Smooth muscle cell (in vitro differentiated cells): ENCODE data around the gene NUP155.

DNA sequence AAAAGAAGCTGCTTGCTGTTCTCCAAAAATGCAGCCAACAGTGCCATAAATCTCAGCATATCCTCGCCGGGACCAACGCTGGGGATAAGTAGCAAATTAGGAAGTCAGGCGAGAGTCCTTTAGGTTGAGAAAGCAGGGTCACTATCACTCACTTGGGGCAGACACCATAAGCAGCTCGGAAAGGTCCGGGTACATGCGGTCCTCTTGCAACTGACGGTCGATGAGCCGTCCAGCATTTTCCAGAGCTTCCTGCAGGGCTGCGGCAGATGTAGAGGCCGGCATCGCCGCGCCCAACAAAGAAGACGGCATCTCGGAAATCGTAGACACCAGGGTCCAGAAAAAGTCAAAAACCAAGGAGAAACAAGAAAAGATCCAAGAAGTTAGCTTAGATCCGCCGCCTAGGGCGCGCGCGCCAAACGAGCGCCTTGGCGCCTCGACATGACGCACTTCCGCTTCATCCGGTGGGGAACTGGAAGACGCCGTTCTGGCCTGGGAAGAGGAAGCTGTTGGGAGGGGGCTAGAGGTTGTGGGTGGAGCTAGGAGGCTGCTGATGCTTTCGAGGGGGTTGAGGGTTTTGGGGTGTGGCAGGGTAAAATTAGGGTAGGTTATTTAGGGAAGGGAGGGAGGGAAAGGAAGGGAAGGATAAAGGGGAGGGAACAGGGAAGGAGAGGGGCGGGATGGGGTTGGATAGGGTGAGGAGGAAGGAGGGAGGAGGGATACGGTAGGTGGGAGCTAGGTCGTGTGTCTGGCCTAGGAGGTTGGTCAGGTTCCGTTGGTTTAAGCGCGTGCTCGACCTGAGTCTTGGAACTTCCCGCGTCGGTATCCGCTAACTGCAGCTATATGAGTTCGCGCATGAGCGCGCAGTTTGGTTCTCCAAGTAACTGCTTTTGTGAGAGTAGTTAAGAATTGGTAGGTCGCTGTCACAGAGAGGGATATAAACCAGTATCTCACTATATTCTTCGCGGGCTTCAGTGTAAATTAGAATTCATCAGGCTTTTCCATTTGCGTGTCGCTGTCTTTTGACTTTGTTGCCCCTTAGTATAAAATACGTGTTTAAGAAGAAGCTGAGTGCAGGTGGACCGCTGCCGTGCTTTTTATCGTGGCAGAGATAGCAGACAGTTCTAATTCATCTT, at the start of gene NUP155:
Gene NUP155 (minus strand): TSS at position 438 of the 1,133 bp plus-strand sequence.
- RAMPAGE, long total RNA: start-site peak on the minus strand centred at position 414 of the sequence, 54 bp wide, 357 and 311 reads in 2 replicates

GRCh38 chr5:37620266-37620941, 219.4 kb downstream of the GDNF start:
- RAMPAGE, long total RNA: no peak

DNA sequence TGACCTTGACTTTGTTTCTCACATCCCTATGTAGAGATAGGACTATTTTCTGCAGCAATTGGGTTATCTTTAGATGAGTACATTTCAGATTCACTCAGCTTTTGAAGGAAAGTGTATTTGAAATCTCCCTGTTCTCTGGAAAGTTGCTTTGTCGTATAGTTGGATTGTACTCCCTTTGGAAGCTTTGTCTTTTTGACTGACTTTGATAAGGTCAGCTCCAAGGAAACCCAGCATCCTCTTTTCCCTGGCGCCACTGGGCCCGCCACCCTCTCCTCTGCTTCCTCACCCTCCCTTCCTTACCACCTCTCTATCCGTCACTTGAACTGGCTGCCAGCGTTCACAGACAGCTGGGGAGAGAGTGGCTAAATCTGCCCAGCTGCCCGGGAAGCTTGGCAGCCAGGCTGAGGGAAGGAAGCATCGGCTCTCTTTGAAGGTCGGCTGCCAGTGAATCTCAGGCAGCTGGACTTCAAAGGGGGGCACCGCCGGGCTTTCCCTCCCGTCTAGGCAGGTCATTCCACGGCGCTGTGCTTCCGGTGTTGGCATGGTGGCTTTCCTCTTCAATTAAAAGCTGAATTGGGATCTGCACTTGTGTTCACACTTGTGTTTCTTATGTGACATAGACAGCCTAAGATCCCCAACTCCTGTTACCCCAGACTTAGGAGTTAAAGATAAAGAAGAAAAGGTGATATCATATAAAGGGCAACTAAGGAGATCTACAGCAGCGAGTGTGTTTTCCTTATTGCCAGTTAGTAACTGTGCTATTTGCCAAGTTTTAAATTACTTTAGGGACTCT, 174.0 kb downstream of the GDNF start:
- RAMPAGE, long total RNA: no peak

DNA sequence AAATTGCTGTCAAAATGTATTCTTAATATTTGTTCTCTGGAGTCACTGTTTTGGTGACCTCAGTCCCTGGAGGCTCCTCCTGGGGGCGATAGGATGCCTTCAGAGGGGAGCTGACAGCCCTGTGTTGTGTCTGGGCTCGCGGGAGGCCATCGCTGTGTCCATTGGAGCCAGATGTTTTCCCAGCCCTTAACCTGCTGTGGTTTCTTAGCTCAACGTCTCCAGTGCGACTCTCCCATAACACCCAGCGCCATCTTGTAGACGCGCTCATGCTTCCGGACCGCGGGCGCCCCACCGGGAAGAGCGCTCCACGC, 112.2 kb upstream of the GDNF start:
- RAMPAGE, long total RNA: no peak

DNA sequence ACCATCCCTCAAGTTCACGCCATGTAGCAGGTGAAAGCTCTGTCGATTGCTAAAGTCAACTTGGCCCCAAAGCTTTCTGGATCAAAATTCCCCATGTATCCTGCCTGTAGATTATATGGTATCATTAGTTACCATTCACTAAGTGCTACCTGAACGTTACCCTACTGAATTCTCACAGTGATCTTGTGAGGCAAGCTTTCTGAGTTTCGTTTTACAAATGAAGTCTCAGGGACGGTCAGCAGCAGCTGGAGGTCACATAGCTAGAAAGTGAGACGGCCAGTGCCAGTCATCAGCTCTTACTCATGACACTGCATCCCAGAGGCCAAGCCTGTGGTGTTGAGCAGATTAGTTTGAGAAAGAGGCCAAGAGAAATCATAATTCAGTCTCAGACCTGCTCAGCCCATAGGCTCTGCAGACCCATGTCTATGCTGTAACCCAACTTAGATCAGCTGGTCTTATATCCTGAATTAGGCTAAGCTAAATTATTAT, 95.8 kb upstream of the EGFLAM start:
- RAMPAGE, long total RNA: no peak

GRCh38 chr5:38364873-38365415, 106.6 kb downstream of the EGFLAM start:
- RAMPAGE, long total RNA: no peak

- RAMPAGE, long total RNA: no peak
These were observed 70.7 kb downstream of the LIFR start for GRCh38 chr5:38485751-38486146.

DNA sequence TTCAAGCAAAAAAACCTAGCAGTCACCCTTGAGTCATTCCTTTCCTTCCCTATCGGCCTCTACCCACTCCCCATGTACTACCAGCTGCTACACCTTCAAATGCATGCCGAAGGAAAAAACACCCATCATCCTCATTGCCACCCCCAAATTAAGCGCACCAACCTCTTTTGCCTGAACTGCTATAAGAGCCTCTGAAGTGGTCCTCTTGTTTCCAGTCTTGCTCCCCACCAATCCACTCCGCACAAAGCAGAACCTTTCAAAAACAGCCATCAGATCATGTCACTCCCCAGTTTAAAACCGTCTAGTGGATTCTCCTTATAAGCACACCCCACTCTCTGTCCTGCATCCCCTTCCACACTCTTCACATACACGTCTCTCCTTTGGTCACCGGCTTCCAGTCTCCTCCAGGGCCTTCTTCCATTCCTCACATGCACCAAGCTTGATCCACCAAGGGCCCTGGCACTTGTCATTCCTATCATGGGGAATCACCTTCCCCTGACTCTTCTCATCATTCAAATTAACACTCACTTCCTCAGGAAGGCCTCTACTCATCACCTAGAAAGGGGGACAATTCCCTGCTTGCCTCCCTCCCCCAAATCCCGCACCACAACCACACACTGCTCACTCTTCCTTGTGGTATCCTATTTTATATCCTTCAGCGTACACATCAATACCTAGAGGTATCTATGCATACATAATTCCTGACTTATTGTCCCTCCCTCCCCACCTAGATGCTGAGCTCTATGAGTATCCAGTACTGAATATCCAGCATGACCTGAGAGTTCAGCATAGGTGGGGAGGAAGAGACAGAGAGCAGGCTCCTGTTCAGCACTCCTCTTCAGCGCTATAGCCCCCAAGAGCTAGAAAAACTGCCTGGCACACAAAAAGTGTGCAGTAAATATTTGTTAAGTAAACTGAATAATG, 12.2 kb downstream of the LIFR start:
- RAMPAGE, long total RNA: no peak

GRCh38 chr5:38847266-38848435, 1.8 kb downstream of the OSMR start:
- RAMPAGE, long total RNA: no peak

DNA sequence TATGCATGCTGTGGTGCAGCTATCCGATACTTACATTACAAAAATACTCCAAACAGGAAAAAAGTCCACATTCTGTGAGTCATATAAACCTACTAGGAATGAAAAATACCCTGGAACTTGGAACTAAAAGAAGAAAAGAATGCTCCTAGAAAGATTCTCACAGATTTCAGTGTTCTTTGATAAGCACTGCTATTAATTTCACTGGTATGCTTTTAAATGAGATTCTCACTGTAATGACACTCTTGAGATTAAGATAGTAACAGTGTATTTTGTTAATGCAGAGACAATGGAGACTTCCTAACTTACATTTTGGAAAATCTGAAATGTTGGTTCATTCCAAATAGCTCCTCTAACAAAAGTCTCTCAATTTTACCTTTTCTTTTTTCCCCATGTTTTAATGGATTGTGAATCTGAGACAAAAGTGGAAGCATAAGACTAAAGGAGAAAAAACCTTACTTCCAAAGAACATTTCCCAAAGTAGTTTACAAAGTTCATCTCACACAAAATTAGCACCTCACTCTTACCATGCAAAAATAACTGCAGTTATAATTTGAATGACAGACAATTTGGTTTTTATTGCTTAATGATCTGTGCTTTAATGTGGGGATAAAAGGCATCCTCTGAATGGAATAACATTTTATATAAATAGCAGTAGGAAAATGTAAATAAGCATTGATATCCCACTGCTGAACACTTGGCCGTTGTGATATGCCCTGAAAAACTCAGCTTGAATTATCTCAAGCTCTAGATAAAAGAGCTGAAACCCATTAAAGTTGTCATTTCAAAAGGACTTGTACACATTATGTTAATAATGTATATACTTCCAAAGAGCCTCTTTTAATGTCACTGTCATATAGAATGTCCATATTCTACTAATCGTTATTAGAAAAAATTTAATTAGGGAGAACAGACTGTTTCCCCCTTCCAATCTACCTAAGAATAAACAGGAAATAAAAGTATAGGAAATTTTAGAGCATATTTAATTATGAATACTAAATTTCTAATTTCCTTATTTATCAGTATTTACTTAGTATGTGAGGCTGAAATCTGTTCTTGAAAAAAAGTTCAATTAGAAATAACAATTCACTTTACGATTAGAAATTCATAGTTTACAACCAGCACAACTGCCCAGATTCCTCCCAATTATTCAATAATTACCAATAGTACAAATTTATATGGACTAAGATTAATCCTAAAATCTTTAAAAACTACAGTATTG, 93.1 kb downstream of the OSMR start:
- RAMPAGE, long total RNA: no peak

DNA sequence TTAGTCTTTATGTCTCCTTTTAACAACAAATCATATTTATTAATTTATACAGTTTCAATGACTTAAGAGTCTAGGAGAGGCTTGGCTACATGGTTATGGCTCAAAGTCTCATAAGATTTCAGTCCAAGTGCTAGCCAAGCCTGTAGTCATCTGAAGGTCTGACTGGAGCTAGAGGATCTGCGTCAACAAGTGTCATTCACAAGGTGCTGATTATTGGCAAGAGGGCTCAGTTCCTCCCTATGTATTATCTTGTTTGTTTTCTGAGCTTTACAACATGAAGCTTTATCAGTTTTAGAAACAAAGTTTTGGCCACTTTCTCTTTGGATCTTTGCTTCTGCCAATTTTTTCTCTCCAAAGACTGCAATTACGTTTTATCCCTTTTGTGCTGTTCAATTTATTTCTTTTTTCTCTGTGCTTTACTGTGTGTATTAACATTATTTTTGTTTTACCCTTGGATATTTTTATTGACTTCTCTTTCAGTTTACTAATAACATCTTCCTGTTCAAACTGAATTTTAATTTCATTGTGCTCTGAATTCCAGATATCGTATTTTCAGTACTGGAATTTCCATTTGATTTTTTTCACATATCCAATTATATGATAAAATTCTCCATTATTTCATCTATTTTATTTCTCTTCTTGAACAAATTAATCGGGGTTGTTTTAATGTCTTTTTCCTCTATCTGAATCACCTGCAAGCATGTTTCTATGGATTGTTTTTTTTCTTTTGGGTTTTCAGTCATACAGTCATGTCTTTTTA, 94.5 kb downstream of the RICTOR start:
- RAMPAGE, long total RNA: no peak

GRCh38 chr5:39031444-39031885, 42.7 kb downstream of the RICTOR start:
- RAMPAGE, long total RNA: no peak

DNA sequence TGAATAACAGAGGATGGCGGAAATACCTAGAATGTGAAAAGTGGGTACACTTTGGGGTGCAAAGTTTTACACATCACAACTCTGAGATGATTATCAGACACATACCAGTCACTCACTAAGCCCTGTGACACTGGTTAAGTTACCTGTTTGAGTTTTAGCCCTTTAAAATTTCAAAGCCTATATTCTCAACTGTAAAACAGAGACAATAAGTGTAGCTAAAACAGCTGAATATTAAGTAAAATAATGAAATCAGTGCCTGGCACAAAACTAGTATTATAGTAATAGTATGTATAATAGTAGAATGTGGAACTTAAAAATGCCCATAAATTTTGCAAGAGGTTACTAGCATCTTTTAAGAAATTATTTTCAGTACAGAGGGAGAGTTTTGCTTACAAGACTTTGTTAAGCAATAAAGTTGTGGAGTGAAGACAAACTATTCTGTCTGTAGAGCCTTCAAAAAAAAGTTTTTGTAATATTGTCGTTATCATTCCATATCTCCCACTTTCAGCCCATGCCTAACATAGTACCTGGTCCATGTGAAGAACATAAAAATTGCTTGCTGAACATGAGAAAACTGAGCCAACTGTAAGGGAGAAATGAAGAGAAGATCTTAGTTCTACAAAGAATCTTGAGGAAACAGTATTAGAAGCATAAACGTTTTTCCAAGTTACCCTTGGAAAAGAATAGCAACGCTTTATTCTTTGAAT, 5.2 kb downstream of the RICTOR start:
- RAMPAGE, long total RNA: no peak

- RAMPAGE, long total RNA: no peak
These were observed 2.9 kb upstream of the RICTOR start for GRCh38 chr5:39076838-39077710.

GRCh38 chr5:39194330-39195236, 24.8 kb downstream of the FYB1 start:
- RAMPAGE, long total RNA: no peak

- RAMPAGE, long total RNA: no peak
These were observed 21.9 kb downstream of the FYB1 start for GRCh38 chr5:39197407-39197975.

GRCh38 chr5:39200723-39201228, 18.6 kb downstream of the FYB1 start:
- RAMPAGE, long total RNA: no peak

DNA sequence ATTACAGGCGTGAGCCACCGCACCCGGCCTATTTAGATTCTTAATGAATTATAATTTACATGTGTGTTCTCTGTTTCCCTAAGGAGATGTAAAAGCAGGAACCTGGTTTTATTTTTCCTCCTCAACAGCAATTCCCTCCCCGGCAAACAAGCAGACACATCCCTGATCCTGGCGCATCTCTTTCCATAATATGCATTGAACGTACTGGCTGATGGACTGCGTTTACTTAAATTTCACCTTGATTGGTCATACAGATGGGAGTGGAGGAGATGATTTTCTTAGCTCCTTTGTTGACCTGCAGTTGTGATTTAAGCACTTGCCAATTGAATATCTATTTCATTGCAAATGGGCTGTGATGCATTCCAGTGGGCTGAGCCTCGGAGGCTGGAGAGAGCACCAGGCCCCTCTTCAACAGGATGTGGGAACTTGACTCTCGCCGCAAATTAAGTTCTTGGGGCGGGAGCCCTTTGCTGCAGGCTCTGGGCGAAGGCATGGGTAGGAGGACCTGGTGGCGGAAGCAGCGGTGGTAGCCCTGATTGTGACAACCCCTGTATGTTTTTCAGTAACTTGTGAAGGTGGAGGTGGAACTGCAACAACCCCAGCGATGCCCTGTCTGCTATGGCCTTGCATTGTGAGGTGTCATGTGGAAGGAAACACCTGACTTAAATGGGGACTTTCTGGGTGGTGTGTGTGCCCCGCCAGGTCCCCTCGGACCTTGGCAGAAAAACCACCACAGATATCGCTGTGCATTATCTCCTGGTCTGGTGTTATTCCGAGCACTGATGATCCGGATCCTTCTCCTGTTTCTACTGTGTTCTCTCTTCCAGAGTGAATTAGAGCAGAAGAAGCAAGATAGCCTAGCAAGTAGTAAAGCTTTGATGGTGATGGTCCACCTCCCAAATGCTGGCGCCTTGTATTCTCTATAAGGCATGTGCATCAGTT, 9.5 kb downstream of the FYB1 start:
- RAMPAGE, long total RNA: no peak

- RAMPAGE, long total RNA: no peak
These were observed 6.9 kb upstream of the C9 start for GRCh38 chr5:39371163-39371631.

- RAMPAGE, long total RNA: no peak
These were observed 100.9 kb upstream of the DAB2 start for GRCh38 chr5:39525705-39526130.